Prostate gland (tissue), 2 donors: ENCODE results near the genes ETV7 and STK38.

DNA sequence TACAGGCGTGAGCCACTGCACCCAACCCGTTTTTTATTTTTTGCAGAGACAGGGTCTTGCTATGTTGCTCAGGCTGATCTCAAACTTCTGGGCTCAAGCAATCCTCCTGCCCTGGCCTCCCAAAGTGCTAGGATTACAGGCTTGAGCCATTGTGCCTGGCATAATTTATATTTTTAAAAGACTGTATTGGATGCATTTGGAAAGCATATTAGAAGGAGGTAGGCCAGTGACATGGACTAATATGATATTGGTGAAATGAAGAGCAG is 20.6 kb downstream of the MAPK14 start:
- PRO-cap = no peak
- RAMPAGE, long total RNA, 2 experiments = no peak in any of the 2 experiments

- PRO-cap = no peak
- RAMPAGE, long total RNA, 2 experiments = start-site peak on the plus strand in 1 of 2 experiments, at chr6:36084562-36084740 at its widest, 18 reads per replicate
Measured at GRCh38 chr6:36084387-36085132, 45.8 kb upstream of the MAPK13 start.

GRCh38 chr6:36129821-36129995 is 605 bp upstream of the MAPK13 start:
- PRO-cap = no peak
- RAMPAGE, long total RNA, 2 experiments = no peak in any of the 2 experiments

- PRO-cap = bidirectional peak, plus-strand start at chr6:36387540, minus-strand start at chr6:36387544; unidirectional peak, minus-strand start at chr6:36387774
- RAMPAGE, long total RNA, 2 experiments = start-site peak on the minus strand in 1 of 2 experiments, at chr6:36387744-36387789 at its widest, 6 reads per replicate
Measured at GRCh38 chr6:36387454-36388141, at the start of gene ETV7. Gene ETV7, minus strand, starts transcription at chr6:36387669.

- PRO-cap = no peak
- RAMPAGE, long total RNA, 2 experiments = no peak in any of the 2 experiments
Measured at GRCh38 chr6:36396501-36397014, 9.1 kb upstream of the ETV7 start.

GRCh38 chr6:36443141-36443771 is 456 bp downstream of the KCTD20 start:
- PRO-cap = unidirectional peak, minus-strand start at chr6:36443560; bidirectional peak, plus-strand start at chr6:36443918, minus-strand start at chr6:36443653
- RAMPAGE, long total RNA, 2 experiments = no peak in any of the 2 experiments

DNA sequence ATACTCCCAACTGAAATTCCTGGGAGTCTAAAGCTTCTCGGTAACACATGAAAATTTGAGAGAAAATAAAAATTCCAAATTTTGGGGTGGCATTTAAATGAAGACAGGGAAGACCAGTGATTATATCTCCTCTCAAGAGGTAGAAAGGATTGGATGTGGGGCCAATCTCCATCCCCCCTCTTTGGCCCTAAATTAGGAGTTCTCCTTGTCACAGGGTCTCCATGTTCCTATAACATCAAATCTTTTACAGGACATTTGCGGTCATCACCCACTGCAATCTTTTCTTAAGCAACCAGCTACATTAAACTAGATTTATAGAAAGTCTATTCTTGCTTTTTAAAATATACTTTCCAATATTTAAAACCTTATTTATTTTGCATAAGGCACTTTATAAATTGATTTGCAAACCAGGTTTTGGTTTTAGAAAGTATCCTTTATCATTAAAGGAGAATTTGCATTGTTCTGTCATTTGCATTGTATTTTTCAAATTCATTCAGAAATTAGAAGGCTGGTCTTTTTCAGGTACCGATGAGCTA is 26.5 kb downstream of the STK38 start:
- PRO-cap = no peak
- RAMPAGE, long total RNA, 2 experiments = no peak in any of the 2 experiments

- PRO-cap = bidirectional peak, plus-strand start at chr6:36547585, minus-strand start at chr6:36547479
- RAMPAGE, long total RNA, 2 experiments = start-site peak on the minus strand in 2 of 2 experiments, at chr6:36547307-36547461 at its widest, 74 to 187 reads per replicate
Measured at GRCh38 chr6:36547008-36547852, at the start of gene STK38. Gene STK38, minus strand, starts transcription at chr6:36547479.

- PRO-cap = no peak
- RAMPAGE, long total RNA, 2 experiments = no peak in any of the 2 experiments
Measured at GRCh38 chr6:36597612-36598330, 3.6 kb downstream of the SRSF3 start.

- PRO-cap = no peak
- RAMPAGE, long total RNA, 2 experiments = no peak in any of the 2 experiments
Measured at GRCh38 chr6:36598340-36599063, 4.3 kb downstream of the SRSF3 start.

DNA sequence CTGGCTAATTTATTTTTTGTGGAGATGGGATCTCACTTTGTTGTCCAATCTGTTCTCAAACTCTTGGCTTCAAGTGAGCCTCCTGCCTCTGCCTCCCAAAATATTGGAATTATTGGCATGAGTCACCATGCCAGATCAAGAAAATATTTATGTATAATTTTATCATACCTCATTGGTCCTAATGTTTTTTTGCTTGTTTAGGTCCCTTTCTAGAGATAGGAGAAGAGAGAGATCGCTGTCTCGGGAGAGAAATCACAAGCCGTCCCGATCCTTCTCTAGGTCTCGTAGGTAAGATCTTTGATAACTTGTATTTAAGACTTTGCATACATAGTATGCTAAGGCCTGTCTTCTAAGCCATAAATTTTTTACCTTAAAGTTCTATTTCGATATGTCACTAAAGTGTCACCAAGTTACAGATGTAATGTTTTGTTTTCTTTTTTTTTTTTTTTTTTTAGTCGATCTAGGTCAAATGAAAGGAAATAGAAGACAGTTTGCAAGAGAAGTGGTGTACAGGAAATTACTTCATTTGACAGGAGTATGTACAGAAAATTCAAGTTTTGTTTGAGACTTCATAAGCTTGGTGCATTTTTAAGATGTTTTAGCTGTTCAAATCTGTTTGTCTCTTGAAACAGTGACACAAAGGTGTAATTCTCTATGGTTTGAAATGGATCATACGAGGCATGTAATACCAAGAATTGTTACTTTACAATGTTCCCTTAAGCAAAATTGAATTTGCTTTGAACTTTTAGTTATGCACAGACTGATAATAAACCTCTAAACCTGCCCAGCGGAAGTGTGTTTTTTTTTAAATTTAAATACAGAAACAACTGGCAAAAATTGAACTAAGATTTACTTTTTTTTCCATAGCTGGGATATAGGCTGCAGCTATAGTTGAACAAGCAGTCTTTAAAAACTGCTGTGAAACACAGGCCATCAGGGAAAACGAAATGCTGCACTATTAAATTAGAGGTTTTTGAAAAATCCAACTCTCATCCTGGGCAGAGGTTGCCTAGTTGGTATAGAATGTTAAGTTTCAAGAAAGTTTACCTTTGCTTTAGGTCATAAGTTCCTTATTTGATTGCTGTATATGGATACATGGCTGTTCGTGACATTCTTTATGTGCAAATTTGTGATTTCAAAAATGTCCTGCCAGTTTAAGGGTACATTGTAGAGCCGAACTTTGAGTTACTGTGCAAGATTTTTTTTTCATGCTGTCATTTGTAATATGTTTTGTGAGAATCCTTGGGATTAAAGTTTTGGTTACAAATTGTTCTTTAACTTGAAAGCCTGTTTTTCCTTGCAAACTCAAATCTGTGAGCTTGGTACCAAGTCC is 7.8 kb downstream of the SRSF3 start:
- PRO-cap = no peak
- RAMPAGE, long total RNA, 2 experiments = no peak in any of the 2 experiments

DNA sequence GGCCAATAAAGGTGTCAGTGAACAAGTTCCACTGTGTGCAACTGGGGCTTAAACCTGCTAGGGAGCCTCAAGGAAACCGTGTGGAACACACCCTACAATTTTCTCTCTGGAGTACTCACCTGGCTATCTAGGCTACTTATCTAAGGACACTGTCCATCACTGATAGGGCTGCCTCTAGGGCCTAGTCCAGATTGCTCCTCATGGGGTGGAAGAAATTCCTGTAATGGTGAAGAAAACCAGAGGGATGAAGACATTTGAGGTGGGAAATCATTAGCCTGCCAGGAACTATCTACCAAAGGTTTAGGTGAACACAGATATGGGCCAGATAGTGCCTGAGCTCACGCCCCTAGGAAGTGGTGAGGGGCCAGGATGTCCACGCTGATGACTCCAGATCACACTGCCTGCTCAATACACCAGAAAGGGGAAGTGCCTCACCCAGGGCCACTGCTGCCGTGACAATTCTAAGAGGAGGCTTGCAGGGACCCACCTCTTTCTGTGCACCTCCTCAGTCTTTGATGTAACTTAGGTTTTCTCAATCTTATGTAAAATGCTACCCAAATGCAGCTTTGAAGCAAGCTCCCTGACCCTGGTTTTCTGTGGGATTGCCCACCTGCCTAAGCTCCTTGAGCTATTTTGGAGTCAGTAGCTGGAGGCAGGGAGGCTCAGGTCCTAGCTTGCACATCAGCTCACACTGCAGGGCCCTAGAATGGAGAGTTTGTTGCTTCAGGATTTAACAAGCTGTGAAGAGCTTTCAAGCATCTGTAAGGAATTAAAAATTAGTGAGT is 5.4 kb upstream of the RAB44 start:
- PRO-cap = no peak
- RAMPAGE, long total RNA, 2 experiments = no peak in any of the 2 experiments

DNA sequence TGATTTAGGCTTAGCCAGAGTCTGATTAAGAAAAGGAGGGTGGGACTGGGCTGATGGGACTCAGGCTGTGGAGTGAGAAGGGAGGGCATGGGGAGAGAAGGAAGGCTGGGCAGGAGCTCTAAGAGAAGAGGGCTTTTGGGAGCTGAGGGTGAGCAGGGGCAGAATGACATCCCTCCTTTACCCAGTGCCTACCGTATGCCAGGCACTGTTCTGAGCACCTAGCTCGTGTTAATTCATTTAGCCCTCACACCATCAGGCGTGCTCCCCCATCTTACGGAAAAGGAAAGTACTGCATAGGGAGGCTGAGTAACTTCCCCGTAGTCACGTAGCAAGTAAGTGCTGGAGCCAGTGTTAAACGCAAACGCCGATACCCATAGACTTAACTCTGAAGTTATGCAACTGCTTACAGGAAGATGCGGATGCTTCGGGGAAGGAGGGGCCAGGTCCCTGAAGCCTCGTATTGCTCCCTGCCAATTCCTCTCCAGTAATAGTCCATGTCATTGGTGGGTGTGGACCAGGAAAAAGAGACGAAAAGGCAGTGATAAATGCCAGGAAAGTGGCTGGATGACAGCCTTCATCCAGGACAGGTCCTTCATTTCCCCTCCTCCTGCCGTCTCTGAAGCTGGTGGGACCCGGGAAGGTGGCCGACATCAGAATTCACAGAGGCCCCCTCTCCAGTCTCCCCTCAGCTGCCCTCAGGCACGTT is 37.5 kb downstream of the RAB44 start:
- PRO-cap = bidirectional peak, plus-strand start at position 570 of the sequence, minus-strand start at position 387 of the sequence
- RAMPAGE, long total RNA, 2 experiments = no peak in any of the 2 experiments

DNA sequence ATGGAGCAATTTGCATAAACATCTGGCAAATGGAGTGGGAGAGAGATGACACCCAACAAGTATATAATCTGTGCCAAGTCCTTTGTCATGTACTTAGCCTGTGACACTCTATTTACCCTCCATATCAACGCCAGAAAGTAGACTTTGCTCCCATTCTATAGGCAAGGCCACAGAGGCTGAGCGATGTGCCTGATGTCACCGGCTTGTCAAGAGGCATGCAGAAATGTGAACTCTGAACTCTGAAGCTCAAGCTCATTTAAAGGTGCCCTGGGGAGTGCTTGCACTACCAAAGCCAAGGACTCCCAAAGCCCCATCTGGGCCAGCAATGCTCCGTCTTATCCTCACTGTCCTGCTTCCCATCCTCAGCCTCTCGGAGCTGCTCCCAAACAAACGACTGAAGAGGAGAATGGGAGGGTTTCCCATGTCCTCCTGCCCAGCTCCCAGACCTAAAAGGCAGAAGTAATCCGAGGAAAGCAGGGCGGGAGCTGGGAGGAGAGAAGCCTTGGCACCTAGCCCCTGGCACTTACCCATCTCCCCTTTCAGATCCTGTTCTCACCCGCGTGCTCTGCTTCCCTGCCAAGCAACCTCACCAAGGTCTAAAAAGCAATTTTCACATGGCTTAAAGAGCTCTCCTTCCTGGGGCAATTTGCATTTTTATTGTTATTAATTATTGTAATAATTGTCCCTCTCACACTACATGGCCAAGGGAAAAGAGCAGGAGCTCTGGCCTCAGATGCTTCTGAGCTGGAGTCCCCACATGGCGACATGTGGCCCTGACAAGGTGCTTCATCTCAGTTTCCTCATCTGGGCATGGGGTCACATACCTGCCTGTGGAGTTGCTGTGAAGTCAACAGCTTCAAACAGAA is 9.1 kb downstream of the CPNE5 start:
- PRO-cap = no peak
- RAMPAGE, long total RNA, 2 experiments = no peak in any of the 2 experiments

DNA sequence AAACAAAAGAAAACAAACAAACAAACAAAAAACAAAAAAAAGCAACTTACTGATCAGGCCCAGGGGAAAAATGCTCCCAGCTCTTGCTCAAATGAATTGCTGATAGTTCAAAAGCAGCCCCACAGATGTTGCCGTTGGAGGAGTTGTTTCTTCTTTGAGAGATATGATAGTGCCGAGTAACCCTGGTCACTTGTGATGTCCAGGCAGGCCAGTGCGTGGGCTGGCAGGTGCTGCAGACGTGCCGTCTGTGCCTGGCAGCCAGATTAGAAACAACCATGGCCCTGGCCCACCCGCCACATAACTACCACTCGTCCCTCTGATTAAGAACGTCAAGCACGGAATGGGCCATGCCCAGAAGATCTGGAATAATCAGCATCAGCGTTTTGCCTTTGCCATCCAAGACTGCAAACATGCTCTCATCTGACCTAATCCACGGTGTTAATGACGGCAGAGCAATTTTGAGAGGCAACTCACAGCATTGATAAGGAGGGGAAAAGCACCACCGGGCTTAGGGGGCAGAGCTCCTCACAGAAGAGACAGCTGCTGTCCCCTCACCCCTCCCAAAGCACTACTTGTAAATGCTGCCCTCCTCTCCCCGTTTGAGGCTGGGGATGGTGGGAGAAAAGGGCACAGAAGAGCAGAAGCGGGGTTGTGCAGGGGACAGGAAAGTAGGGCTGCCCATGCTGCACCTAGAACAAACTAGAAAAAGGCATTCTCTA is 5.1 kb upstream of the CPNE5 start:
- PRO-cap = no peak
- RAMPAGE, long total RNA, 2 experiments = no peak in any of the 2 experiments

DNA sequence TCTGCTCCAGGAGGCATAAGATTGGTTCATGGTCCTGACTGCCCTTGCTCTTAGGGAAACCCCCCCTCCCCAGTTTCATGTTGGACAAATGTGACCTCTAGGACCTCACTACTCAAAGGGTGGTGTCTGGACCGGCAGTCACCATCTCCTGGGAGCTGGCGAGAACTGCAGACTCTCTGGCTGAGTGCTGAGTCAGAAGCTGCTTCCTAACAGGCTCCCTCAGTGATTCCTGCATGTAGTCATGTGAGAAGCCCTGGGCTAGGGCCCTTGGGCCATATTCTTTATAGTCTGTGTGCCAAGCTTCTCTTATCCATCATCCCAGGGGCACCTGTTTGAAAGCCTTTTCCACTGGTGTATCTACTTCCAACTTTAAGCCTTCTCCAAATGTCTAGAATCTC is 13.5 kb upstream of the CPNE5 start:
- PRO-cap = no peak
- RAMPAGE, long total RNA, 2 experiments = no peak in any of the 2 experiments

GRCh38 chr6:36927314-36928517 is 26.8 kb upstream of the PI16 start:
- PRO-cap = no peak
- RAMPAGE, long total RNA, 2 experiments = no peak in any of the 2 experiments

DNA sequence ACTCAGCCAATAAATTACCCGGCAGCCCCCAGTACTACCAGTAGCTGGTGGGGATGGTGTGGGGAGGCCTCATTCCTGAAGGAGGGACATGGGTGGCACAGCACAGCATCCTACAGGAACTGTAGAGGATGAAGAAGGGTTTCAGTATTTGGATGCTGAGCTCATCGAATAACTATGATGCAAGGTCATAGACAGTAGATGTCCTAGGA is 1.5 kb downstream of the FGD2 start:
- PRO-cap = no peak
- RAMPAGE, long total RNA, 2 experiments = no peak in any of the 2 experiments

DNA sequence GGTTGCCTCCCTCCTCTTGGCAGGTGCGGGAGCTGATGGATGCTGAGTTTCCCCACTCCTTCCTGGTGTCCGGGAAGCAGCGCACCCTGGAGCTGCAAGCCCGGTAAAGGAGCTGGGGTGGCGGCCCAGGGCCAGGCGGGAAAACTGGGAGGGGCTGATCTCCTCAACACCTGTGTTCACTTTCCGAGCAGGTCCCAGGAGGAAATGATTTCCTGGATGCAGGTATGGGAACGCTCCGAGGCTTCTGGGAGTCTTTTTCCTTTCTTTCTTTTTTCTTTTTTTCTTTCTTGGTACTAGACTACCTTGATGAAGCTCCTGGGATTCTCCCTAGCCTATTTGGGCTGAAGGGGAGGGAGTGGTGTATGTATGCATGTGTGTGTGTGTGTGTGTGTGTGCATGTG is 15.1 kb downstream of the FGD2 start:
- PRO-cap = no peak
- RAMPAGE, long total RNA, 2 experiments = no peak in any of the 2 experiments

DNA sequence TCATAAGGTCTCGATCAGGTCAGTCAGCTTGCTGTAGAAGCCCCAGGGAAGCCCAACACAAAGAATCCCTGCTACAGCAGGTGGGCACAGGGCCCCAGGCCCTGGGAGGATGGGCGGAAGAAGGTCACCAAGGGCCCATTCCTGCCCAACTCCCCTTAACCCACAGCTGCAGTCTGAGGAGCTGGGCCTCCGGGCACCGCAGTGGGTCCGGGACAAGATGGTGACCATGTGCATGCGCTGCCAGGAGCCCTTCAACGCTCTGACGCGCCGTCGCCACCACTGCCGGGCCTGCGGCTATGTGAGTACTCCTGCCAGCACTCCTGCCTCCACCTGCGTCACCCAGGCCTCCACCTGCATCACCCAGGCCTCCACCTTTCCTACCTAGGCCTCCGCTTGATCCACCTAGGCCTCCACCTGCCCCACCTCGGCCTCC is 16.6 kb downstream of the FGD2 start:
- PRO-cap = no peak
- RAMPAGE, long total RNA, 2 experiments = no peak in any of the 2 experiments